Cardiac atrium fibroblast (primary cell): ENCODE data around the gene LPCAT2.

DNA sequence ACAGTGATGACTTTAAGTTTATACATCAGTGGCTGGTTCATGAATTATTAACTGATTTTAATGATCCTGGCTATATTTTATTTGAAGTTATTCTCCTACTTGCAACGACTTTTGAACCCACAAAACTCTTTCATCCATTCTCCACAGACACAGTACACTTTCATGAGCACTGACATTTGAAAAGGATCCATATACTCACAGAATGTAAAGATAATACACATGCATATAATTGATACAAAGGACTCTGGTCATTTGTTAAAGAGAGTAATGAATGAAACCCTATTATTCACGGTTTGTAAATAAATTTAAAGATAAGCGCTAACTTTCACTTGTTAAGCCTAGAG is 3.3 kb downstream of the TOX3 start:
- RAMPAGE, long total RNA = no peak

GRCh38 chr16:53043930-53044694 is 8.6 kb downstream of the CHD9NB start:
- RAMPAGE, long total RNA = no peak

- RAMPAGE, long total RNA = no peak
Measured at GRCh38 chr16:53138005-53139257, 83.6 kb downstream of the CHD9 start.

DNA sequence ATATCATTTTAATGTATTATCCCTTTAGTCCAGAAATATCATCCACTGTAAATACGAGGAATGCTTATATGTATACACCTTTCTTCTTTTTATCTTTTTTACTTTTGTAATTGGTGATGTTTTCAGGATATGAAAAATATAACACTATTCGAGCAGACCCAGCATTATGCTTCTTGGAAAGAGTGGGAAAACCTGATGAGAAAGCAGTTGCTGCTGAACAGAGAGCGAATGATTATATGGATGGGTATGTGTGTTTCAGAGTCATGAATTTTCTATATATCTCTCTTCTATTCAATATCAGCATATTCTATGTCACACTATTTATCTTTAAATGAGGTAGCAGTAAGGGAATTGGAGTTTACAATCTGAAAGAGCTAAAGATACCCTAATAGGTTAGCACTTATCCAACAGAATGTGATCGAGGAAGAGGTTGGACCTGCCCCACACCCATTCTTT is 148.1 kb upstream of the RBL2 start:
- RAMPAGE, long total RNA = no peak

- RAMPAGE, long total RNA = no peak
Measured at GRCh38 chr16:53457487-53458281, 23.4 kb downstream of the RBL2 start.

- RAMPAGE, long total RNA = no peak
Measured at GRCh38 chr16:53476731-53476983, 26.4 kb downstream of the AKTIP start.

DNA sequence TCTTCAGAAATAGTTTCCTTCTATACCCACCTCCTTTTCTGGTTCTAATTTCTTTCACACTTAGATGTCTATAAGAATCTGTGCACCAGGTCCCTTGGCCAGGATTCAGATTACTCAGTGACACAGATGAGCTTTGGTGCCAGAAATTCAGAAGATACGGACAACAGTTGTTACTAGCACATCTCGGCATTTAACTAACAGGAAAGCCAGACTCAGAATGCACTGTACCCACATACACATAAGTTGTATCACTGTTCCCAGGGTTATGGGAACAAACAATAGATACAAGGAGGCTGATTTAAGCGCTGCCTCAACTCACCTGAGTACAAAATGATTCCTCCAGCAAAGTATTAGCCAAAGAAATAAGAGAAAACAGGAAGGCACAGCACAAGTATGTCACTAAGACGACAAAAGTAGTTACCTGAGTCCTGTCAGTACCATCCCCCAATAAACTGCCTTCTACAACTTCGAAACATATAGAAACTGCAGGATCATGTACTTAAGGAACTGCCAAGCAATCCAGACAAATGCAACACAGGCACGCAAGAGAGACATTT is 2.1 kb downstream of the AKTIP start:
- RAMPAGE, long total RNA = no peak

- RAMPAGE, long total RNA = no peak
Measured at GRCh38 chr16:53518404-53519360, 15.7 kb upstream of the AKTIP start.

DNA sequence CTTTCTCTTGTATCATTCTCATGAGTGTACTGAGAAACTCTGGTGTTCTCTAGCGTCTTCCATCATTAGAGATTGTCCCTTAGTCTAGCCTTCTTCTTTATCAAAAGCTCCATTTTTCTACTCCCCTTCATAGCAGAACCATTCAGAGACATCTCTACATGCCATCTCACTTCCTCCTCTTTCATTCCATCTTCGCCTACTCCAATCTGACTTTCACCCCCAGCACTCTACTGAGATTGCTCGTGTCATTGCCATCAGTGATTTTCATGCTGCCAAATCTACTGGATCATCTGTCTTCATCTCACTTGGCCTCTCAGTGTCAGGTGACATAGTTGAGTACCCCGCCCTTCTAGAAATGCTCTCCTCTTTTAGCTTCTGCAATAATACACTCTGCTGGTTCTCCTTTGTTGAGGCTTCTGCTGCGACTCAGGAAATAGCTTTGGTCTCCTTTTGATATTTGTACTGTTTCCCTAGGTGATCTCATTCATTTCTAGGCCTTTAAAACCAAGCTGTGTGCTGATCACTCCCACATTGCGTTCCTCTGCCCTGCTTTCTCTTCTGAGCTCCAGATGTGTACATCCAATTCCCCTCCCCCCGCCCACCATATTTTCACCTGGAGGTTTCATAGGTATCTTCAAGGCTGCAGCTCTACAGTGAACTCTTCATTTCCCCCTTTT is 119.1 kb downstream of the FTO start:
- RAMPAGE, long total RNA = no peak

GRCh38 chr16:53983405-53983740 is 279.4 kb downstream of the FTO start:
- RAMPAGE, long total RNA = no peak

GRCh38 chr16:54160903-54161385 is 125.6 kb downstream of the IRX3 start:
- RAMPAGE, long total RNA = no peak

GRCh38 chr16:54208255-54208725 is 78.3 kb downstream of the IRX3 start:
- RAMPAGE, long total RNA = no peak

DNA sequence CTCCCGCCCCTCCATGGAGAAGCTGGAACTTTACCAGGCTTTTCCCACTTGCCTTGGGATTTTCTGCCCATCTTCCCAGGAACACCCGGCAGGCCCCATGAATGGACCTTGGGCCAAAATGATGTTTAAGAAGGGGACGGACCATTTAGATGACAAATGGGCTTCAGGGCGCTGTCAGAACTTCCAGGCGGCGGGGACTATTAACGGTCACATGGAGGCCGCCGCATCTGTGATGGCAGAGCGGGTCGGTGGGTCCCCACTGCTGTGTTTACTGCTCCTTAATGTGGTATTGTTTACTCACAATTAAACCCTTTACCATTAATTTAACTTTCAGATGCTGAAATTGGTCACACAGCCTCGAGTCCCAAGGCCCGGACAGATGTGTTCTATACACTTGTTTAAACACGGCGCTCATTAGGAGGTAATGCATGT is 83.7 kb upstream of the IRX3 start:
- RAMPAGE, long total RNA = no peak

- RAMPAGE, long total RNA = no peak
Measured at GRCh38 chr16:54929244-54930301, 1.1 kb upstream of the IRX5 start.

DNA sequence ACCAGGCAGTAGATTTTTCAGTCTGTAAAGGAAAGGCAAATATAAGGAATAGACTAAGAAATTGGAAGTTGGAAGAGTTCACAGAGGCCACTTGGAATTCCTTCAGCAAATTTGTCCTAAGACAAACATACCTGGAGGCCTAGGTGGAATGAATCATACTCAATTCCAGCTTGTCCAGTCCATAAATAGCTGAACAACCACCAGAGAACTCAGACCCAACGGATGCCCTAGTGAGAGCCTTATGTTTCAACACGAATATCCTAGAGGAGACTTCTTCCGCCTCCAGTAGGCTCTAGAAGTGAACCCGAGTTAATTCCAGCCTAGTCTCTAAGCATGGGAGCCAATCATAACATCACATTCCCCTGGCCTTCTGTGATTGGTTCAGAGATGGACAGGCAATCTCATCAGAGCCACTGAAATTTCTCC is 62.9 kb downstream of the IRX6 start:
- RAMPAGE, long total RNA = no peak

- RAMPAGE, long total RNA = no peak
Measured at GRCh38 chr16:55483710-55484514, 4.9 kb downstream of the MMP2 start.

DNA sequence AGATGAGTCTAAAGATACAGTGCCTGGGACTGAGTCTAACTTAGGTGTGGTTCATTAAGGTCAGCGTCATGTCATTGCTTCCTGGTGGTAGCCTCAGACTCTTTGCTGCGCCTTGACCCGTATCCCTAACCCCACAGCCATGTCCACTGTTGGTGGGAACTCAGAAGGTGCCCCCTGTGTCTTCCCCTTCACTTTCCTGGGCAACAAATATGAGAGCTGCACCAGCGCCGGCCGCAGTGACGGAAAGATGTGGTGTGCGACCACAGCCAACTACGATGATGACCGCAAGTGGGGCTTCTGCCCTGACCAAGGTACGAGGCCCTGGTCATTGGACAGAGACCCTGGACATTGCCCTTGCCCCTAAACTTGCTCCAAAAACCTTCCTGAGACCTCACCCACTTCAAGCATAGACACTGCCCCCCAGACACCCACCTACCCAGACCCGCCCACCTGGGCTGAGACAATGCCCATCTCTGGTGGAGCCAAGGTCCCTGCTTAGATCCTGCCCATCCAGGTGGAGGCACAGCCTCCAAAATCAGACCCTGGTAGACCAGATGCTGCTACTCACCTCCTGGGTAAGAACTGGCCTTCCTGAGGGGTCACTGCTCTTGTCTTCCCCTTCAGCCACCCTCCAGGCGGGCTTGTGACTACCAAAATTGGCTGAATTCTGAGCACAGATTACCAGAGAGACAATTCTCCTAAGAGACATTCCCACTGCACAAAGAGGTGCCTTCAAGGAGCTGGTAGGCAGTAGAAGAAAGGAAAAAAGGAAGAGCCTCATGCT is 10.7 kb downstream of the MMP2 start:
- RAMPAGE, long total RNA = no peak

DNA sequence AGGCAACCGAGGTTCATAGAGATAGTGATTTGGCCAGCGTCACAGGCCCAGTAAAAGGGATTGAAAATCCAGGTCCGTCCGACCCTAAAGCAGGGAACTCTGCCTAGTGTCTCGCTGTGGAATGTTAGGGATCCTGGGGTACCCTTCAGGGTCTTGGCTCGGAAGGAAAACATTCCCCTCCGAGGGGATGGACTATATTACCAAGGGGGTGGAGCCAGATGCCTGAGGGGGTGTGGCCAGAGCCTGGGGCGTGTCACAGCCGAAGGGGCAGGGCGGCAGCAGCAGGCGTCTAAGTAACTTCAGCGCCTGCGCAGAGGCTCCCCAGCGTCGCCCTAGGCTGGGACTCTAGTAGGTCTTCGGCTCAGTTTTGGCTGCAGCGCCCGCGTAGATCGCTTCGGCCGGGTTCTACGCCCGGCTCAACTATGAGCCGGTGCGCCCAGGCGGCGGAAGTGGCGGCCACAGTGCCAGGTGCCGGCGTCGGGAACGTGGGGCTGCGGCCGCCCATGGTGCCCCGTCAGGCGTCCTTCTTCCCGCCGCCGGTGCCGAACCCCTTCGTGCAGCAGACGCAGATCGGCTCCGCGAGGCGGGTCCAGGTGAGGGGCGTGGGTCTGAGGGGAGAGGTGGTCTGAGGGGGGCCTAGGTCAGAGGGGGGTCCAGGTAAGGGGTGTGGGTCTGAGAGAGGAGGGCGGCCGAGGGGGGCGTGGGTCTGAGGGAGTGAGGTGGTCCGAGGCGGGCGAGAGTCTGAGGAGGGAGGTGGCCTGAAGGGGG is at the start of gene LPCAT2:
Gene LPCAT2 (plus strand): TSS at position 313 of the 768 bp plus-strand sequence.
- RAMPAGE, long total RNA = no peak

GRCh38 chr16:56295788-56296113 is 104.5 kb downstream of the GNAO1 start:
- RAMPAGE, long total RNA = no peak

GRCh38 chr16:56299107-56299520 is 107.8 kb downstream of the GNAO1 start:
- RAMPAGE, long total RNA = no peak